H4 (cell line): ENCODE results near the genes RSBN1, DCLRE1B and TSHB.

- RAMPAGE, long total RNA = no peak
Observed at GRCh38 chr1:112964419-112964834, 8.4 kb upstream of the SLC16A1 start.

DNA sequence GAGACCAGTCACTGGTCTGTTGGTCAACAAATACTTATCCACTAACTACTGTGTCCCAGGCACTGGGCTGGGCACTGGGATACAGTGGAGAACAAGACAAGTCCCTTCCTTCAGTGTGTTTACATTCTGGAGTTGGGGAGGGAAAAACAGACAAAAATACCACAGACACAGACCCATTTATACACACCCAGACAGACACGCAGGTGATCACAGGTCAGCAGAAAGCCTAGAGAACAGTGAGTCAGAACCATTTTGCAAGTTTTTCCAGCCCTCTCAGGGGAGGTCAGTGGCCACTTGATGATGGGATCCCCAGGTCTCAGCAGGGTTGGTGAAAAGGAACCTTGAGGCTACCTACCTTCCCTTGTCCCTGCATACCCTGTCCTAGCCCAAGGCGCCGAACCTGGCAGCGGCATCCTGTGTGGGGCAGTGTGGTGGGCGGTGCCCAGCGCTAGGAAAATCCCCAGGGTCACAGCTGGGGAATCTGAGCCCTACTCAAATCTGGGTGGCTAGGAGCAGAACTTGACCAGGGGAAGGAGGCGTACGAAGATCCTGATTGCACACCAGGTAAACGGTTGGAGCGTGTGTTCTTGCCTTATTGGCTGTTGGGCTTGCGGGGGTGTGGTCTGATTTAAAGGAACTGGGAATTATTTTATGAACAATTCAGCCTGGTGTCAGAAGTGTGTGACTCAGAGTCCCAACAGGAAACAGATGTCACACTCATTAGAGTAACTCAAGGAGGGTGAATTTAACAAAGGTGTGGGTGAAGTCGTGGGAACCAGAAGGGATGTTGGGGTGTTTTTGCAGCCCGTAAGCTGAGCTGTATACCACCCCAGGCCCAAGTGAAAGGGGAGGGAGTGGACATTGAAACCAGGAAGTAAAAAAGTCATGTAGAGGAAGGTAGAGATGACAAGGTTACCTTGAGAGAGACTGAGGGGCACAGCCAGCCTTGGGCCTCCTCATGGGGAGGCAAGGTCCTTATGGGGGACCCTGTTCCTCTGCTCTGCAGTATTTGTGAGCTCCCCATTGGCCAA lies 118.6 kb downstream of the LRIG2 start:
- RAMPAGE, long total RNA = no peak

DNA sequence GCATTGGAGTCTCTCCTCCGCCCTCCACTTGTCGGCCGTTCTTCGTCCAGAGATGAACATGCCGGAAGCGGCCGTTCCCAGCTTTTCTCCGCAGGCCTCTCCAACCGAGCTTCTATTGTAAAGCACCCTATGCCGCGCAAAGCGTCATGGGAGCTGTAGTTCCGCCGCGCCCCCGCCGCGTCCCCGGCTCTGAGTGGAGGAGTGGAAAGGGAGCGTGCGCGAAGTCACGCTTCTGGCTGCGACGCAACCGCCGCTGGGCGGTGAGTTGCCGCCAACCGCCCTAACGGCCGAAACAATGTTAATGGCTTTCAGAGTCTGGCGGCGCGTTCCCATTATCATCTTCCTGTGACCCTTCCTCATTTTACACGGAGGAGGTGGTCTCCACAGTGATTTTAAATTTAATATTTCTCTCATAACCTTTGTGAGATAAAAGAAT lies at the start of gene RSBN1:
Gene RSBN1 (minus strand): TSS at position 124 of the 436 bp plus-strand sequence.
- RAMPAGE, long total RNA = no peak

- RAMPAGE, long total RNA = no peak
Observed at GRCh38 chr1:113903357-113904019, 1.1 kb downstream of the AP4B1 start.

DNA sequence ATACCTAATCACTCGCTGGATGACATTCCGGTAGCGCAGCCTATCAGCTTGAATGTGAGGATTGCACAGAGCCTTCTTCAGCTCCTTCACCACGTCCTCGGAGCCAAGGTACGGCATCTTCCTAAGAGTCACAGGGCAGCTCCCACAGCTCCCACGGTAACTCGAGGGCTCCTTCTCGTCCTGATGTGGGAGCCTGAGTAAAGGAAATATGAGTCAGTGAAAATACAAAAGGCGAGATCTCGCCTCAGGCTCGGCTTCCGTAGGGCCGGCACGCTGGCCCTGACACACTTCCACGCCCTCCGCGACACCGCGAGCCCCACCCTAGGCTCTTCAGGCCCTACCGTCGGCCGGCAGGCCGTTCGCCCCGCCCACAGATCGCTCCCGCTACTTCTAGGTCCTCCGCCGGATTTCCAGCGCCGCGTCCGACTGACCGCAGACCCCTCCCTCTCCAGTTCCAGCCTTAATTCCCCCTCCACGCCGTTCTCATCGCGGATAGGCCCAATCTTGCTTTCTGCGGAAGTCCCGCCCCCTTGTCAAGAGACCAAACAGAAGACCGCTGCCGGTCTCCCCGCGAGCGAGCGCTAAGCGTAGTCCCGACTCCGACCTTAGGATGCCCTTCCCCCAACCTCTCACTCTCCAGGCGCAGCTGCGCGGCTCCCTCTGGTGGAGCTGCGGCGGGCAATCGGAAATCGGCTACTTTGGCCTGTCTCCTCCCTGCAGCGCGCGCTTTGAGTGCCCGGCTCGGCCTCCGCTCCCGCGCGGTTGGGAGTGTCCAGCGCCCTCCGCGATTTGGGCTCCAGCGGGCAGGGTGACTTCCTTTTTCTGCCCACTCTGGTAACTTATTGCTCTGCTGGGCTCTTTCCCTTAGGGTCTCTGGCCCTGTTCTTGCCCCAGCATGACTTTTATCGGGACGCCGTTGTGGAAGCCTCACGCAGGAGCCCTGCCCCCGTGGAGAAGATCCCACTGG lies at the start of gene DCLRE1B:
Gene DCLRE1B (plus strand): TSS at position 726 of the 967 bp plus-strand sequence.
- RAMPAGE, long total RNA = start-site peak on the plus strand centred at position 746 of the sequence, 27 bp wide, 9 reads

DNA sequence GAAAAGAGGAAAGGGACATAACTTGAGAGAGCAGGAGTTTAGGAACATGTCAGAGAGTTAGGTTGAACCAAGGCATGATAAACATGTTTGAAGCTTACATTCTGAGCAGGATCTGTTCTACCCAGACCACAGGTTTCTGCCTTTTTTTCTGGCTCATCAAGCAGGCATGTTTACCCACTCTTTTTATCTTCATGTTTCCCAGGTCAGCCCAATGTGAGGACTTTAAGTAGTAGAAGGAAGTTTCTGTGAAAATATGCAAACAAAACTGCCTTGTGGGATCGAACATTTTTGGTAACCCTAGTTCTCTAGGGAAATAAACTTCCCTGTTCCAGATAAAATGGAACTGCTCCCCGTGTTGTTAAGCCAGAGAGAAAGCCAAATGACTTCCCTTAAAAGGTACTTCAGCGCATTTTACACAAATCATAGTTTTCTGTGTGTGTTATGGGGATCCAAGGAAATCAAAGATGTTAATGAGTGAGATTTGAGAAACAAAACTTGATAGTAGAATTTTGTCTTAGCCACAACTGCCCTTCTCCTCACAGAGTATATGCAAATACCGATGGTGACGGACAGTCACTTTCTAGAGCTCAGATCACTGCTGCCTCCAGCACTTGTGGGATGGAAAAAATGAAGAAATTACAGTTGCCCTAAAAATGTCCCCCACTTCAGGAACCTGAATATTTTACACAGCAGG lies 831 bp upstream of the HIPK1 start:
- RAMPAGE, long total RNA = no peak

- RAMPAGE, long total RNA = no peak
Observed at GRCh38 chr1:114033095-114033701, 53.9 kb downstream of the OLFML3 start.

GRCh38 chr1:114396273-114396838 lies 114.6 kb downstream of the TRIM33 start:
- RAMPAGE, long total RNA = no peak

- RAMPAGE, long total RNA = no peak
Observed at GRCh38 chr1:114397570-114398194, 113.3 kb downstream of the TRIM33 start.

- RAMPAGE, long total RNA = no peak
Observed at GRCh38 chr1:114511390-114511678, 331 bp upstream of the TRIM33 start.

GRCh38 chr1:114735102-114736355 lies 19.0 kb upstream of the NRAS start:
- RAMPAGE, long total RNA = no peak

DNA sequence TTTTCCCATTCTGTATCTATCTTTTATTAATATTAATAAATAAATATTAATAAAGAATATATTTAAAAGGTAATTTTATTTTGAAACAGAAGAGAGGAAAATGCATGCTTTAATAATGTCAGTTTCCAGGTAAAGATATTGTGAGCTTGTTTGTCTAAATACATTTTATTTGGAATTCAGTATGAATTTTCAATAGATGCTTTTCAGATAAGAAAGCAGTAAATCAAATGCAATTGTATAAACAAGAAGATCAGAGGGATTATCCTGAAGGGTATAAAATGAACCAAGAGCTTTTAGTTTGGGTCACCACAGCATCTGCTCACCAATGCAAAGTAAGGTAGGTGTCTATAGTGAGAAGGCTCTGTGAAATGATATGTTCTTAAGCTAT lies at the start of gene TSHB:
Gene TSHB (plus strand): TSS at position 303 of the 388 bp plus-strand sequence.
- RAMPAGE, long total RNA = no peak

DNA sequence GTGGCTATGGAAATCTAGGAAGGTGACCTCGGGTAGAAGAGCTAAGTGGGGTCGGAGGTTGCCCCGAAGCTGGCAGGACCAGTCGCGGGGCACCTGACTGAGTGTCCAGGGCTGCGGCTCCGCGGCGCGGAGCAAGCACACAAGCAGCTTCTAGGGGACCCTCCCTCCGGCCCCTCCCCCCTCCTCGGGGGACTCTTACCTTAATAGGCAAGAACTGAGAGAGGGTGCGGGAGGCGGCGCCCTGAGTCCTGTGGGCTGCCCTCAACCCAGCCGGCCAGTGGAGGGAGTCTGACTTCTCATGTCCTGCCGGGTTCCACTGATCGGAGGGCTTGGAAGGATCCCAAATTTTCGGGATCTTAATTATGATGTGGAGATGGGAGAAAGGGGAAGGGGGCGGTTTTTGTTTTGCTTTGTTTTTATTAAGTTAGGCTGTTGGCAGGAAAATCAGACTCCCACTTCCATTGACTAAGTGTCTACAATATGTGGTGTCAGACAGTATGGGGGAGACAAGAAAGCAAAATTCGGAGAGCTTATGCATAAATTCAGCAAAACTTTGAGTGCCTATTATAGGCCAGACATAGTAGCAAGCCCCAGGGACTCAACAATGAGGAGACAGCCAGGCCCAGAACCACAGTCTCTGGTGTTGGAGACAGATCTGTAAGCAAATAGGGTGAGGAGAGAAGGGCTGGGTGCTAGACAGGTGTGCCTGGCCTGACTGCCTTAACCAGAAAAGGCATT lies 701 bp upstream of the TSPAN2 start:
- RAMPAGE, long total RNA = no peak

GRCh38 chr1:115090573-115091026 lies 1.3 kb upstream of the TSPAN2 start:
- RAMPAGE, long total RNA = no peak

DNA sequence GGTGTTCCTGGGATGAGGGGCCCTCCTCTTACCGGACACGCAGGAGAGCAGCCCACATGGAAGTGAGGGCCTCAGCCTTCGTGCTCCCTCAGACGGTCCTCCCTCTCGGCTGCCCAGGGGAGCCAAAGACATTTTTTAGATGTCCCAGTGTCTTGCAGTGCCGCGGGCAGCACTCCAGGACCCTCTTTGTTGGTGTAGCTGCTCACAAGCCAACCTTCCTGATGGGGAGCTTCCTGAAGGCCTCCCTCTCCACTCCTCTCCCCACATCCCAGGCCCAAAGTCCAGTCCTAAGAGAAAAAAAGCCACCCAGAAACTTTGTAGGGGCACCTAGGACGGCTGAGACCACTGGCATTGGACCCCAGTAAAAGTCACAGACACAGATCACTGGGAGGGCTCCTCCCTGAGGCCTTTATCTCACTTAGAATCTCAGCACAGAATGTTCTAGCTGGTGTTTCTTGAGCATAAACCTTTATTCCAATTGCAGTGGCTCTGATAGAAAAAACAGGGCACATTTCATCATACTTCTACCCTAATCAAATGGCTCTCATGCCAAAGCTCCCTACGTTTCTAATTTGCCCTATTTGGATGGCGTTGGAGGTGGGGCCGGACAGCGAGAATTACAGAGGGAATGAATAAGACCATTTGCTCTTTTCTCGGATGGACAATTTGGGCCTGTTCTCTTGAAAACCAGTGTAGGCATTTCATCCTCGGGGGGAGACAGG lies 54.0 kb downstream of the NGF start:
- RAMPAGE, long total RNA = no peak

DNA sequence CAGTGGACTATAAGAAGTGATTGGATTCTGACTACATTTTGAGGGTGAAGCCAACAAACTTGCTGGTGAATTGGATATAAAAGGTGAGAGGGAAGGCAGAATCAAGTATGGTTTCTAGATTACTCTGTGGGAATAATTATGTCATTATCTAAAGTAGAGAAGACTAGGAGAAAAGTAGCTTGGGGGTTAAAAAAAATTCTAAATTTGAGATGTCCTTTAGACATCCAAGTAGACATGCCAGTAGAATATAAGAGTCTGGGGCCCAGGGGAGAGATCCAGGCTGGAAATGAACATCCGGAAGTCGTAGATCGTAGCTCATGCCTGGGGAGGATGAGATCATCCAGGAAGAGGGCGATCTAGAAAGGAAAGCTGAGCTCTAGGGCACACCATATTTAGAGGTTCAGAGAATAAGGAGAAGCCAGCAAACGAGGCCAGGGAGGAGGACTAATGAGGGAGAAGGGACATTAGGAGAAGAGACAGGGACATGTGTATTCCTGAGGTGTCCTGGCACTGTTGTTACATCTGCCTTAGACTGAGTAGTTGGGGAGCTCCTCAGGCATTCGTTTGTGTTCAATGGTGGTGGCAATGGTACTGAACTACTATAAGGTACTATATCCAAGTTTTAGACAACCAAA lies 12.2 kb downstream of the NGF start:
- RAMPAGE, long total RNA = no peak

DNA sequence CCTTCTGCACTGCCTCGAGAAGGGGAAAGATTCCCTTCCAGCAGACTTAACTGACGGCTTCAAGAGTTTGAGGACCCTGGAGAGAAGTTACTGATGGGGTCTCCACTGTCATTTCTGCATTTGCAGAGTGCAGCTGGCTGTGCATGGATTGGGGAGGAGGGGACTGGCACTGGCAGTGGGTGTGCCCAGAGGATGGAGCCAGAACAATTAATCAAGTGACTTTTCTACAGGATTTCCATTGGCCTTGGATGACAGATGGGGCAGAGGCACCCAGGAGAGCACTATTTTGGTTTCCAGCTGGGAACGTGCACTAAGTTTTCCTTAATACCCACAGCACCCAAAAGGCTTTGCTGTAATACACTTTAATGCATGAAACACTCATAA lies 1.3 kb downstream of the NGF start:
- RAMPAGE, long total RNA = no peak

- RAMPAGE, long total RNA = no peak
Observed at GRCh38 chr1:115700858-115701508, 59.2 kb downstream of the VANGL1 start.

DNA sequence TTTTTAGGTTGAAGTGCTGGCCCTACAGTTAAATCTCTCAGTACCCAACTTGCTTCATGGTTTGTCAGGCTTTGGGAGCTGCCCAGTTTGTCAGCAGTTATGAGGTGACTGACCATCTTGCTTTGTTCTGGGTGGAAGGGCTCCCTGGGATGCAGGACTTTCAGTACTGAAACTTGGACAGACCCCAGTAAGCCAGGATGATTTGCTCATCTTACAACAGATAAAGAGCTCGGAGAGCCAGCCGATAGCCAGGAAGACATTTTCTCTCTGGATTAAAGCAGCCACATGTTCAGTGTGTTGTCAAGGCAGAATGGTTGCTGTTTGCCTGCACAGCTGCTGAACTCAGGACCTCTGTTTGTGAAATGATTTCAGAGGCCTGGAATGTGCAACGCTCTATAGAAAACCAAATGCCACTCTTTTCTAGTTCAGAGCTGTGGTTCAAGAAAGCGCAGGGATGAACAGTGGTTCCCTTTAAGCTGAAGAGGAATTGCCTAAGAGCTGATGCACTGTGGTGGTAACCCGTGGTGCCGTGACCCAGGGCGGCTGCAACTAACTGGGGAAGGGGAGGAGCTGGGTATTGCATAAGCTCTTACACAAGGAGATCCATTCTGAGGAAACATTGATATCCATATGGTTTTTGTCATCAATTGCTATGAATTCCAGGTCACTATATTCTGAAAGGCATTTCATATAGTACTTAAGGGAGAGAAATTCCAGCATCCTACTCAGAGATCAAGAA lies 40.7 kb downstream of the CASQ2 start:
- RAMPAGE, long total RNA = no peak

- RAMPAGE, long total RNA = no peak
Observed at GRCh38 chr1:115828134-115828873, 12.6 kb downstream of the NHLH2 start.